ENCODE data around the genes H4C16, PDE6H, STRAP and MGST1.

DNA sequence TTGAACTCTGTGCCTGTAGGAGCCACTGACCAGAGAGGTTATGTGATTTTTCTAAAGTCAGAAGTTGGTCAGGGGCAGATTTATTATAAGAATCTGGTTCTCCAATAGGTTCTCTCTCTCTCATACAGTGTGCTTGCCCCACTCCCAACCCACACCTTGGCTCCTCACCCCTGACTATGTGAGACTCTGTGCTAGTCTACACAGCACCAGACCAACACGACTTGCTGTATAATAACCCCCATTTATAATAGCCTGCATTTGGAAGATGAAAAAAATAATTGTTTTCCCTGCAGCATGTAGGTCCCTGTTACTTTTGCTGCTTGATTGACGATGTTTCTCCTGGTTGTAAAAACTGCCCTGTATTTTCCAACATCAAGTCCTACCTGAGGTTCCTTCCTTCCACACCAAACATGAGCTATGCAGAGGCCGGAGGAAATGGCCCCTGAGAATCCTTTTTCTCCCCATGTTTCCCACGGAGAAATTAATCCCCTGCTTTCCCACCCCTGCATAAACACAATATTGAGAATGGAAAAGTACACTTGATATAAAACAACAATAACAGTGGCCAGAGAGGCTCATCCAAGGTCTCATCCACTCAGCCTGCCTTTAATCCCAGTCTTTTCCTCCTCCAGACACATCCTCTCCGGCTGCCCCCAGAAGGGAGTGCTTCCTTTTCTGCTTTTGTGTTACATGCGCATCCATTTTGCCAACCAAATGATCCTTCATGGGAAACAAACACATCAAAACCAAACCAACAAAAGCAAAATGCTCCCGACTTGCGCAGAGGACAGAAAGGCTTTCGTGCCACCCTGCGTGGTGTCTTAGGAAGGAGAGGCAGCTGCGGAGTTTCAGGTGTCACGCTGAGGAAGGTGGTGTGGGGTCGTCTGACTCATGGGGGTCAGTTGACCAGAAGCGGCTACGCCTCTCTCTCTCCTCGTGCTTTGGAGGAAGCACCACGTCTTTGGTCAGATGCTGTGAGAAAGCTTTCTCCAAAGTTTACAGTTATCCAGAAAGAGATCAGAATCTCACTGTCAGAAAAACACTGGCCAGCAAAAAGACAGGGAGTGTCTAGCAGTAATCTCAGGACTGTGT lies 7.6 kb downstream of the EMP1 start:
- PRO-cap, 2 experiments = no peak in any of the 2 experiments

GRCh38 chr12:13204862-13205133 lies 8.3 kb downstream of the EMP1 start:
- PRO-cap, 2 experiments = no peak in any of the 2 experiments

- PRO-cap, 2 experiments = no peak in any of the 2 experiments
These were observed 107.8 kb upstream of the ATF7IP start for GRCh38 chr12:14257392-14258362.

DNA sequence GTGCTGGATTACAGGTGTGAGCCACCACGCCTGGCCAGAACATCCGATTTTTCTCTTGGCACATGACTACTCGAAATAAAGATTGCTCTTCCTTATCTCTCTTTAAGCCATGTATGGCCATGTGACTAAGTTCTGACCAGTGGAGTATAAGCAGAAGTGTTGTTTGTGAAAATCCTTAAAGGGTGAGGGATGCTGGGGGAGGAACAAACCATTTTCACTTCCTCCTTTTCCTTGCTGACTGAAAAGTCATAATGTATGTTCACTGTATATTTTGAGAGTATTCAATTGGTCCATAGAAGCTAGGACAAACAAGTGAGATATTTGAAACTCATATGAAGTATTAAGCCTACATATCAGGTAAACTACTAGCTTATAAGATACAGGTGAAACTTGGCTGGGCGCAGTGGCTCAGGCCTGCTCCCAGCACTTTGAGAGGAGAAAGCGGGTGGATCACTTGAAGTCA lies 50.6 kb upstream of the ATF7IP start:
- PRO-cap, 2 experiments = no peak in any of the 2 experiments

- PRO-cap, 2 experiments = peak in 1 of 2 experiments; most common plus-strand start chr12:14403958 (in 1)
These were observed 38.2 kb downstream of the ATF7IP start for GRCh38 chr12:14403560-14404139.

GRCh38 chr12:14710768-14711379 lies 14.5 kb upstream of the GUCY2C start:
- PRO-cap, 2 experiments = no peak in any of the 2 experiments

DNA sequence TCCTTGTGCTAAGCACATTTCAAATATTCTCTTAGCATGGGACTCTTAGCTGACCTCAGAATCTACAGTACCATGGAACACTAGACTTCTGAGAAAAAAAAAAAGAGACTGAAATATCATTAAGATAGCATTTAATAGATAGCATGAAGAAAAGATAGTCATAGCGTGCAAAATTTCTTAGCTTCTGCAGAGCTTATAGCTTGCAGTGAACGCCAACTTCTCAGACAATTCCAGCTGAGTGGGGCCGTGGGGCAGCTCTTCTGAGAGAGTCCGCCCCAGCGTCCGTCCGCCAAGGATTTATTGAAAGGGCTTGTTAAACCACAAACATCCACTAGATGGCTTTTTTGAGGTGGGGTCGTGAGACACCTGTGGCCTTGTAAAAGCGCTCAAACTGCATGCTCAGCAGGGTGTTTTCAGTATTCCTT lies 14.7 kb downstream of the H4C16 start:
- PRO-cap, 2 experiments = no peak in any of the 2 experiments

GRCh38 chr12:14771052-14771311 lies at the start of gene H4C16:
H4C16 (minus strand) TSS chr12:14771131.
- PRO-cap, 2 experiments = peak in 2 of 2 experiments; most common plus-strand start chr12:14771244 (in 2); most common minus-strand start chr12:14771131 (in 2)

- PRO-cap, 2 experiments = no peak in any of the 2 experiments
These were observed 9.6 kb downstream of the H2AJ start for GRCh38 chr12:14783776-14784241.

- PRO-cap, 2 experiments = no peak in any of the 2 experiments
These were observed 18.2 kb upstream of the MGP start for GRCh38 chr12:14903619-14904500.

DNA sequence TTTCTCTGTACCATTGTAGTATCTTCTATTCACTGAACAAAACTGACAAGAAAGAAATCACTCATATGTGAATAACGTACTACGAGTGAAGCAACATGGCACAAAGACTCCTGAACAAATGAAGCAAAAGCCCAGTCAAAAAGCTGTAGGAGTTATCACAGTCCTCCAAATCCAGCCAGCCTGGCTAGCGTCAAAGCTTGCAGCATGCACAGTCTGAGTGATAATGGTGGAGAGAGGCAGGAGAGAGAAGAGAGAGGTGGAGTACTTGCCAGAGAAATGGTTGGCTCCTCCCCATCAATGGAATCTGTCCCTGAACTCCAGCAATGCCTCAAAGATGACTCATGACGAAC lies 10.5 kb downstream of the ARHGDIB start:
- PRO-cap, 2 experiments = no peak in any of the 2 experiments

GRCh38 chr12:14972812-14973171 lies at the start of gene PDE6H:
PDE6H (plus strand) TSS chr12:14973042.
- PRO-cap, 2 experiments = no peak in any of the 2 experiments

- PRO-cap, 2 experiments = no peak in any of the 2 experiments
These were observed 74.5 kb downstream of the RERG start for GRCh38 chr12:15146642-15147177.

DNA sequence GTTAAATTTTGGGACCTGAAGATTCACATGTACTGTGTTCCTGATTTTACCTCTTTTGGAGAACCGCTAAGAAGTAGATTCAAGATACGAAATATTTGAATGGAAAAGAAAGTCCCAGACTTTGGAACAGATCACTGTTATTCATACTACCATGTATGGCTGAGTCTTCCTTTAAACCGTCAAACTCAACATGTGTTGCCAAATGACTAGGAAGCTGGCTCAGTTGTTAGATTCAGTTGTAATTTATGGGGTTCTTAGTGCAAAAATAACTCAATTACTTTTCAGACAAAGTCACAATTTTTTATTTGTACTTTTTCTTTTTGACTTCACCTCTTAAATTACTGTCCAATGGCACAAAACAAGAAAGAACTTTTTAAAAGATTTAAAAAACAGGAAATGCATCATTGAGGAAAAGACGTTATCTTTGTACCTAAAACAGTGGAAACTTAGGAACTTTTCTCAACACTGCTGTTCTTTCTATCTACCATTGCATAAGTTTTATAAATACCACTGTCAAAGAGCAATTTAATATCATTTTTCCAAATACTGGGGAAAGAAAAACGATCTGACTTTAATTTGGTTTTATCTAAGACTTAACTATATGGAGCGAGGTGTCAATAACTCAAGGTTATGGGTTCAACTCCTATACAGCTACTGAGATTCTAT lies 15.7 kb downstream of the RERG start:
- PRO-cap, 2 experiments = no peak in any of the 2 experiments

DNA sequence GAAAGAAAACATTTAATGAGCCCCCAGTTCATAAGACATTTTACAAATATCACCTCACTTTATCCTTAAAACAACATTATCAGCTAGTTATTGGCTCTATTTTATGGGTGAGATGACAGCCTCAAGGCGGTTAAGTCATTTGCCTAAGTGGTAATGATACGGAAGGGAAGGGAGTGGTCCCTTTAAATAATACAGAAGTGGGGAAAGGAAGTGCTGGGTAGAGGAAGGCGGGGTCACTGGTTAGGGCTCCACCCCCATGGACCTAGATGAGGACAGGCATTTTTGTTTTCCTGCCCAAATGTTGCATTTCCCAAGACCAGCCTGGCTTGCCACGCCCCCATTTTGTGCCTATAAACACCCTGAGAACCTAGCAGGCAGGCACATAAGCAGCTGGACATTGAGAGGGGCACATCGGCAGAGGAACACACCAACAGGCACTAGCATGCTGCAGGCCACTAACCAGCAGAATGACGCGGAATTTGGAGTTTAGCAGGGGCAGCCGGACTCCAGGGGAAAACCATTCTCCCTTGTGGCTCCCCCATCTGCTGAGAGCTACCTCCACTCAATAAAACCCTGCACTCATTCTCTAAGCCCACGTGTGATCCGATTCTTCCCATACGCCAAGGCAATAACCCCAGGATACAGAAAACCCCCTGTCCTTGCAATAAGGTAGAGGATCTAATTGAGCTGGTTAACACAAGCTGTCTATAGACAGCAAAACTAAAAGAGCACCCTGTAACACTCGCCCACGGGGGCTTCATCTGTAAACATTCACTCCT lies 100.8 kb downstream of the EPS8 start:
- PRO-cap, 2 experiments = peak in 2 of 2 experiments; most common plus-strand start position 381 of the sequence (in 1)

DNA sequence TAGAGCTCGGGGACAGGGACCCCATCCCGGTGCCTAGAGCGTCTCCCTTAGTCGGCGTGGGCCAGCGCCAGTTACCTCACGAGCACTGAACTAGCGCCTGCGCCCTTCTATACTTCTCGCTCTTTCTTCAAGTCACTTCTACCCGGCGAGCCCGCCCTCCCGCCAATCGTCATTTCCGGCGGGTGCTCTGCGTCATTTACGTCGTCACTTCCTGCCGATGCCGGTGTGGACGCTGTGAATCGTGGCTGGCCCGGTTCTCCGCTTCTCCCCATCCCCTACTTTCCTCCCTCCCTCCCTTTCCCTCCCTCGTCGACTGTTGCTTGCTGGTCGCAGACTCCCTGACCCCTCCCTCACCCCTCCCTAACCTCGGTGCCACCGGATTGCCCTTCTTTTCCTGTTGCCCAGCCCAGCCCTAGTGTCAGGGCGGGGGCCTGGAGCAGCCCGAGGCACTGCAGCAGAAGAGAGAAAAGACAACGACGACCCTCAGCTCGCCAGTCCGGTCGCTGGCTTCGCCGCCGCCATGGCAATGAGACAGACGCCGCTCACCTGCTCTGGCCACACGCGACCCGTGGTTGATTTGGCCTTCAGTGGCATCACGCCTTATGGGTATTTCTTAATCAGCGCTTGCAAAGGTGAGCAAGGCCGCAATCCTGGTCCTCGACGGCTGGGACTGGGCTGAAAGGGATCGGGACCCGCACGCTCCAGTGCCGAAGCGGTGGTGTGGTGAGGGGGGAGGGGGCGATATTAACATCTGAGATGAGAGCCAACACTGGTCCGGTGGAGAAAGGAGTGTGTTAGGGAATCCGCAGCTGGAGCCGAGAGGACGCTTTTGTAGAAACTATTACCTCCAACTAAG lies at the start of gene STRAP:
Gene STRAP, plus strand, starts transcription at position 200 of the 856 bp plus-strand sequence.
- PRO-cap, 2 experiments = peak in 2 of 2 experiments; most common plus-strand start position 214 of the sequence (in 1); most common minus-strand start position 87 of the sequence (in 2)

GRCh38 chr12:16347337-16347923 lies at the start of gene MGST1:
MGST1 (plus strand) TSS chr12:16347645.
- PRO-cap, 2 experiments = peak in 2 of 2 experiments; most common plus-strand start chr12:16347652 (in 1); most common minus-strand start chr12:16347656 (in 2)

DNA sequence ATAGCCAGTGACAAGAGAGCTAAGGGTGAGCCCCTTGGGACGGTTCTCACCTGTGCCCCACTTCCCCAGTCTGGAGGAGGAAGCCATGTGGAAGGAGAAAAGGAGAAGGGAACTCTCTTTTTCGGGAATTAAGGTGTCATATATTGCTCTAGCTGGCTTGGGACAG lies 742 bp downstream of the MGST1 start:
- PRO-cap, 2 experiments = no peak in any of the 2 experiments

DNA sequence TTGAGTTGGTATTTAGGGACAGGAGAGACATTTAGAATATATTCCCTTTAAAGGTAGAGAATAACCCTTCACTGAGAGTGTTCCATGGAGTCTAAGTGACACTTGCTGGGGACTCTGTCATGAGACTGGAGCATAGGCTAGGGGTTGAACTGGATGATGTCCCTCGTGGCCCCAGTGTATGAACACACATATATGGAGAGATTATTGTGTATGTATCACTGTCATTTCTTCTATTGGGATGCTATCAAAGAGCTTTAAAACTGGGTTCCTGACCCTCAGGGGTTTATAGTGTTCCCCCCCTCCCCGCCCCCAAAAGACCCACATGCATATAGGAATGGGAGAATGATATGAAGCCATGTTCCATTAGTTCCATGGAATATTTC lies 13.2 kb downstream of the MGST1 start:
- PRO-cap, 2 experiments = no peak in any of the 2 experiments

GRCh38 chr12:16524302-16524689 lies 81.7 kb downstream of the LMO3 start:
- PRO-cap, 2 experiments = no peak in any of the 2 experiments